Measurements from ENCODE around the genes PFKFB4 and TMEM89.

GRCh38 chr3:48466716-48467690, 973 bp downstream of the TREX1 start:
- PRO-cap: no peak
- RAMPAGE, long total RNA, 3 experiments: no peak in any of the 3 experiments

- PRO-cap: no peak
- RAMPAGE, long total RNA, 3 experiments: no peak in any of the 3 experiments
These were observed 903 bp upstream of the SHISA5 start for GRCh38 chr3:48504950-48505203.

DNA sequence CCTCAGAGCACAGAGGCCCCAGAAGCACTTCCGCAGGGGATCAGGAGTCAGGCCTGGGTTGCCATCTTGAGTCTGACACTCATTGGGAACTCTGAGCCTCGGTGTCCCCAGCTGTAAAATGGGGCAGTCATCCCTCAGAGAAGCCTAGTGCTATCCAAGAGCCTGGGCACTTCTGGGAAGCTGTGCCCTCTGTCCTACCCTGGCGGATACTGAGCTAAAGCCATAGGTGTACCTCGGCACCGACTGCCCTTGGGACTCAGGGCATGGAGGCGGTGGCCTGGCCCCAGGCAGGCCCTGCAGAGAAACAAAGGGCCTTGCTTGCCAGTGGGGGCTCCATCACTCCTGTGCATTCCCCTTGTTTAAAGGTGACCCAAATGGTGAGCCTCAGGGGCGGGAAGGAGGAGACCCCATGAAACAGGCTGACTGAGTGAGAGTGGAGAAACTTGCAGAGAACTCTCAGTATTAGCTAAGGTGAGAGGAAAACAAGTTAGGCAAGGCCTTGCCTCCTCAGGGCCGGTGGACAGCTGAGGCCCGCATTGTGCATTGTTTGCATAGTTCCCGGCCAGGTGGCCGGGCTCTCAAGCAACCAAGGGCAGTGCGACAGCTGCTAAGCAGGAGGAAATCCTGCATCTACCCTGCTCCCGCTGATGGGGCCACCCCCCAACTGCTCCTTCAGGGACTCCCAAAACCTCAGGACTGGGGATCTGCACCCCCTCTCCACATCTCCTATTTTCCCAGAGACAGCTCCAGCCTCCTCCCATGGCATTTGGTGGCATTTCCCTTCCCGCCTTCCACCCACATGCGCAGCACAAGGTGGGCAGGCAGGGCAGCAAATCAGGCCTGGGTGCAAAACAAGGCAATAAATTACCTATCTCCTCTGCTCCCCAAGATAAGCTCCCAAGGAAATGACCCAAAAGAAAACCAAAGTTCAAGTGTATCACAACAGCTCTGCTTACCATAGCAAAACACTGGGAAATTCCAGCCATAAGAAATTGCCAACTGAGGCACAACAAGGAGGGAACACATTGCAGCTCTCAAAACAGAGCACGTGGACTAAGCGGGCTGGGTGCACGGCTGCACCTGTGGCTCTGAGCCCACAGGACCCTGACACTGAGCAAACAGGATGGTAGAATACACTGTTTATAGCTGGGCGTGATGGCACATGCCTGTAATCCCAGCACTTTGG, 4.2 kb downstream of the PFKFB4 start:
- PRO-cap: no peak
- RAMPAGE, long total RNA, 3 experiments: no peak in any of the 3 experiments

DNA sequence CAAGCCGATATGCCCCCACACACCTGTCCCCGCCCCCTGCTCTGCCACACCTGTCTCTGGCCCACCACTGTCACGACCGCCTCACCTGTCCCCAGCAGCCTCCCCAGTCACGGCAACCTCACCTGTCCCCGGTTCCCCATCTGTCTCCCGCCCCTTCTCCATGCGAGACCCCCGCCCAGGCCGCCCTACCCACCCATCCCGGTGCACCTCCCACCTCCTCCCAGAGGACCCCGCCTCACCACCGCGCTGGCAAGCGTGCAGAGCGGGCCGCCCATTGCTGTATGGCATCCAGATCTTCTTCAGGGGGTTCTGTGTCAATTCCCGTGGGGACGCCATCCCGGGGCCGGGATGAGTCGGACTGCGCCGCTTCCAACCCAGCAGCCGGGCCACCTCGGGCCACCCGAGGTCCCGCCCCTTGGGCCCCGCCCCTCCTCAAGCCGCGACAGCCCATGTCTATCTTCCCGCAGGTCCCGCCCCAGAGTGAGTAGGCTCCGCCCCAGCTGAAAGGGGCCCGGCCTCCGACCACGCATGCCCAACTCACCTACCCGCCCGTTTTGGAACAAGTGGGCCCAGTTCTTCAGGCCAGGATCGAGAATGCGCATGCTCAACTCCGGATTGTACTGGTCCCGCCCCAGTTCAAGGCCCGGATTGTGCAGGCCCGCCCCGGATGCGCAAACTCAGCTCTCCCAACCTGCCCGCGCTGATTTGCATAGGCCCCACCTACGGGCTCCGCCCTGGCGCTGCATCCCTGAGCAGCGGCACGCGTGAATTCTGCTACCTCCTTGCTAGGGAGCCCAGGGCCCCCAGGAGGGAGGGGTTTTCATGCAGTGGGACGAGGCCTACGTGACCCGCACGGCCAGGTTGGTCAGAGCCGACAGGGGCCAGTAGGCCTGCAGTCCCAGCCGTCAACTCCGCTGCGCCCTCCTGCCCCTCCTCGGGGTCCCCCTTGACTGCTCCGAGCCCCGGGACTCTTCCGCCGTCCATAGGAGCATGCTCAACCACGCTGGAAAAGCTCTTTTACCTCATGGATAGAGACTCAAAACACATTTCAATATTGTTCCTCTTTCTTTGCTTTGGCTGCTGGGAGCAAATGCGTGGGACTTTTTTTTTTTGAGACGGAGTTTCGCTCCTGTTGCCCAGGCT, at the start of gene PFKFB4:
PFKFB4 (minus strand) TSS at position 362 of the 1,143 bp plus-strand sequence.
- PRO-cap: bidirectional peak, plus-strand start at position 745 of the sequence, minus-strand start at position 402 of the sequence
- RAMPAGE, long total RNA, 3 experiments: start-site peak on the minus strand in 2 of 3 experiments, centred at positions 395 to 424 of the sequence, 18 to 23 reads per replicate

DNA sequence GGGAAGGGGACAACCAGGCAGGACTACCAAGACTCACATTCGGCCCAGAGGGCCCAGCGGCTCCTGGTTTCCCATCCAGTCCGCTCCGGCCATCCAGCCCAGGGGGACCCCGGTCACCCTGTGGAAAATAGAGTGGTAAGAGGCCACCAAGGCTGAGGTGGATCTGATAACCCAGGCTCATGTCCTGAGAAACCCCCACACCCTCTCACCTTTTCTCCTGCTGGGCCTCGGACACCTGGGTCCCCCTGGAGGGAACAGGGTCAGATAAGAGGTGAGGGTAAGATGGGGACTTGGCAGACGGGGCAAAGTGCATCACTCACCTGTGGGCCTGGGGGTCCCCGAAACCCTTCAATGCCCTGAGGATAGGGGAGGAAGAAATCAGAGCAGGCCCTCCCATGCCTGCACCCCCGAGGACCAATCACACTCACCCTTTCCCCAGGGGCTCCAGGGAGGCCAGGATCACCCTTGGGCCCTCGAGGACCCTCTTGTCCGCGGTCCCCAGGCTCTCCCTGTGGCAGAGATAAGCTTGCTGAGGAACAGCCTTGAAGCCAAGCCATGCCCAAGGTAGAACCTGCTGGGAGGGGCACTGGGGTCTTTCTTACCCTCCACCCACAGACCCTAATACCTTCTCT, 15.7 kb upstream of the UCN2 start:
- PRO-cap: no peak
- RAMPAGE, long total RNA, 3 experiments: no peak in any of the 3 experiments

GRCh38 chr3:48594336-48594759, 781 bp downstream of the COL7A1 start:
- PRO-cap: no peak
- RAMPAGE, long total RNA, 3 experiments: no peak in any of the 3 experiments

- PRO-cap: no peak
- RAMPAGE, long total RNA, 3 experiments: no peak in any of the 3 experiments
These were observed at the start of gene TMEM89 for GRCh38 chr3:48621500-48622068. Gene TMEM89, minus strand, starts transcription at chr3:48621769.

- PRO-cap: no peak
- RAMPAGE, long total RNA, 3 experiments: no peak in any of the 3 experiments
These were observed 7.2 kb downstream of the CELSR3 start for GRCh38 chr3:48655365-48655968.

- PRO-cap: bidirectional peak, plus-strand start at chr3:48663771, minus-strand start at chr3:48663705; bidirectional peak, plus-strand start at chr3:48664247, minus-strand start at chr3:48664066
- RAMPAGE, long total RNA, 3 experiments: no peak in any of the 3 experiments
These were observed 1.1 kb upstream of the CELSR3 start for GRCh38 chr3:48663467-48664537.

- PRO-cap: no peak
- RAMPAGE, long total RNA, 3 experiments: no peak in any of the 3 experiments
These were observed 2.4 kb downstream of the NCKIPSD start for GRCh38 chr3:48683103-48683894.

GRCh38 chr3:48688839-48689638, 3.3 kb upstream of the NCKIPSD start:
- PRO-cap: no peak
- RAMPAGE, long total RNA, 3 experiments: no peak in any of the 3 experiments

DNA sequence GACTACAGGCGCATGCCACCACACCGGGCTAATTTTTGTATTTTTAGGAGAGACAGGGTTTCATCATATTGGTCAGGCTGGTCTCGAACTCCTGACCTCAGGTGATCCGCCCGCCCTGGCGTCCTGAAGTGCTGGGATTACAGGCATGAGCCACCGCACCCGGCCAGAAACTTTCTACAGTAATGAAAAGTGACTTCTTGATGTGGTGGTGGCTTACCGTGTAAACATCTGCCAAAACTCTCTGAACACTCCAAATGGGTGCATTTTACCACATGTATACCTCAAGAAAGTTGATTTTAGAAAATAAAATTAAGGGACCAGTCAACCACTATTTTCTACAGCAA, 6.2 kb upstream of the NCKIPSD start:
- PRO-cap: no peak
- RAMPAGE, long total RNA, 3 experiments: no peak in any of the 3 experiments

DNA sequence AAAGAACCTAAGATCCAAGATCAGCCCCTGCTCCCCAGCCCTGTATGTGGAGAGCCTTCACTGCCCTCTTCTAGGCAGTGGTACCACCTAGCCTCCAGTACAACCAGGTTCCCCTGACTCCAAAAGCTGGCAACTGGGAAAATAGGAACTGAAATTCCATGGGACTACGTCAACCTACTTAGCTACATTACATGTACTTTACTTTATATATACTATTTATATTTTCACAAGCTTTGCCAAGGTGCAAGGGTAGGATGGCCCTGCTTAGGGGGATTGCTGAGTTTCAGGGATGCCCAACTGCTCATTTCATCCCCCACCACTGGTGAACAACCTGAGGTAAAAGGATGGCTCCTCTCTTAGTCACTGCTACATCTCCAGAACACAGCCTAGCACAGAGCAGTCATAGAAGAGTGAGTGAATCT, 6.6 kb upstream of the NCKIPSD start:
- PRO-cap: no peak
- RAMPAGE, long total RNA, 3 experiments: no peak in any of the 3 experiments

DNA sequence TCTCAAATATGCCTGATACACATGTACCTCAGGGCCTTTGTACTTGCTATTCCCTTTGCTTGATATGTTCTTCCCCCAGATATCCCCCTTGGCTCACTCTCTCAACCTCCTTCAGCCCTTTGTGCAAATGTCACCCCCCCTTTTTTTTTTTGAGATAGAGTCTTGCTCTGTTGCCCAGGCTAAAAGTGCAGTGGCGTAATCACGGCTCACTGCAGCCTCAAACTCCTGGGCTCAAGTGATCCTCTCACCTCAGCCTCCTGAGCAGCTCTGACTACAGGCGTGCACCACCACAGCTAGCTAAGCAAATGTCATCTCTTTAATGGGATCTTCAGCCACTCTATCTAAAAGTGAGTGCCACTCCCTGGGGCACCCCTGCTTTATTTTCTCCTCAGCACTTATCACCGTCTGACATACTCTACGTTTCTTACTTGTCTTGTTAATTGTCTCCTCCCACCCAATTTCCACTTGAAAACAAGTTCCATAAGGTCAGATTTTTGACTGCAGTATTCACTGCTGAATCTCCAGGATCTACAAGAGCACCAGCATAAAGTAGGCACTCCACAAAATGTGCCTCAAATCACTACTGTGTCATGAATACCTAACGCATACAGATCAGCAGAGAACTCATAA, 14.6 kb downstream of the IP6K2 start:
- PRO-cap: no peak
- RAMPAGE, long total RNA, 3 experiments: no peak in any of the 3 experiments

- PRO-cap: no peak
- RAMPAGE, long total RNA, 3 experiments: no peak in any of the 3 experiments
These were observed 23.1 kb upstream of the IP6K2 start for GRCh38 chr3:48739875-48740835.

DNA sequence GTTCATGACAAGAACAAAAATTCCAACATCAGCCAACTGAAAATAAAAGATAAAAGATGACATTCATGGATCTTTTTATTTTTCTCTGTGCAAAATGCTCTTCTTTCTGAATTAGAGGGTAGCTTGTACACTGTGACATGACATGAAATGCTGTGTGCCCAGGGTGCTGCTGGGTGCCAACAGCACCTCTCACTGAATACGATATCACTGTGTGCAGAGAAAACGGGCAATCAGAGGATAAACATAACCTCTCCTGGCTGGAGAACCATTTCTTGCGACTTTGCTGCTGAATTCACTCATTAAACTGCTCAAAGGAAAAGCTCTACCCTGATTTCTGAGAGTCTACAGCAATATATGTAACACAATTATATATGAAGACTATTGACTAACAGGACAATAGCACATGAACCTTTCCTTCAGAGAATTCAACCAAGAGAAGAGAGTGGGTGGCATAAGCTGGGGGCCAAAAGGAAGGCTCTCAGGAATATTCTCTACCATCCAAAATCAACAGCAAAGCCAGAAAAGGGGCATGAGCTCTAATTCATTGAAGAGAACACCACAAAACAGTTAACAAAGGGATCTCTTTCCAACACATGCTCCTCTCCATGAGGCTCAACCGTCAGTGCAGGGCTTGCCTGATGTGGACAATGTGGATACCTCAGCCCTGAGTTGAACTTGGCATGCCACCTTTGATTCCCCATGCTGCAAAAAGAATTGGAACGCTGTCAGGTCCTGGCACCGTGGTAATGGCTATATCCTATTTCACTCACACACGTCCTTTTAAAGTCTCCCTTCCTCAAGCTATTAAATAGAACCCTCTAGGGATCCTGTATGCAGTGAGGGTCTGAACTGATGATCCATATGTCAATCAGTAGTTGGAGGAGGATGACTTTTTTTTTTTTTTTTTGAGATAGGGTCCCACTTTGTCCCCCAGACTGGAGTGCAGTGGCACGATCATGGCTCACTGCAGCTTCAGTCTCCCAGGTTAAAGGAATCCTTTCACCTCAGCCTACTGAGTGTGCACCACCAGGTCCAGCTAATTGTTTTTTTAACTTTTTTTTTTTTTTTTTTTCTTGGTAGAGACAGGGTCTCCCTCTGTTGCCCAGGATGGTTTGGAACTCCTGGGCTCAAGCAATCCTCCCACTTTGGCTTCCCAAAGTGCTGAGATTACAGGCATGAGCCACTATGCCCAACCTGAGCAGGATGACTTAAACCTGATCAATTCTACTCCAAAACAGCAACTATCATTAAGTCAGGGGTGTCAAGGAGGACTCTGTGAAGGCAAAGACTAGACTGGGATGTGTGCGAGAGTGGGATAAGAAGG, 30.7 kb upstream of the IP6K2 start:
- PRO-cap: no peak
- RAMPAGE, long total RNA, 3 experiments: start-site peak on the minus strand in 1 of 3 experiments, centred at positions 791 to 1,167 of the sequence, 7 to 8 reads per replicate

DNA sequence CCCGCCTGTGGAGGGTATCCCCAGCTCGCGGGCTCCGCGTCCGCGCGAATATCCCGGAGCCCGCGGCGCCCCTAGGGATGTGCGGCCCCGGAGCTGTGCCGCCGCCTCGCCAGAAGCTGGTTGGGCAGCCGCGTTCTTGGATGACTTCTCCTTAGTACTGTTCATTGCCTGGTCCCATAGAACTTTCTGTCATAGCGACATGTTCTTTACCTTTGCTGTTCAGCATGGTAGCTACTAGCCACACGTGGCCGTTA, 658 bp downstream of the ARIH2 start:
- PRO-cap: no peak
- RAMPAGE, long total RNA, 3 experiments: no peak in any of the 3 experiments

GRCh38 chr3:48929323-48929598, 10.6 kb downstream of the ARIH2 start:
- PRO-cap: no peak
- RAMPAGE, long total RNA, 3 experiments: no peak in any of the 3 experiments

GRCh38 chr3:48989619-48989994, 434 bp upstream of the P4HTM start:
- PRO-cap: bidirectional peak, plus-strand start at chr3:48989892, minus-strand start at chr3:48989736
- RAMPAGE, long total RNA, 3 experiments: no peak in any of the 3 experiments

GRCh38 chr3:49279236-49279890, 2.3 kb upstream of the C3orf62 start:
- PRO-cap: no peak
- RAMPAGE, long total RNA, 3 experiments: no peak in any of the 3 experiments